Airway epithelial cell (primary cell): ENCODE results near the genes ELL, FKBP8, SLC25A42, BORCS8 and MAU2.

DNA sequence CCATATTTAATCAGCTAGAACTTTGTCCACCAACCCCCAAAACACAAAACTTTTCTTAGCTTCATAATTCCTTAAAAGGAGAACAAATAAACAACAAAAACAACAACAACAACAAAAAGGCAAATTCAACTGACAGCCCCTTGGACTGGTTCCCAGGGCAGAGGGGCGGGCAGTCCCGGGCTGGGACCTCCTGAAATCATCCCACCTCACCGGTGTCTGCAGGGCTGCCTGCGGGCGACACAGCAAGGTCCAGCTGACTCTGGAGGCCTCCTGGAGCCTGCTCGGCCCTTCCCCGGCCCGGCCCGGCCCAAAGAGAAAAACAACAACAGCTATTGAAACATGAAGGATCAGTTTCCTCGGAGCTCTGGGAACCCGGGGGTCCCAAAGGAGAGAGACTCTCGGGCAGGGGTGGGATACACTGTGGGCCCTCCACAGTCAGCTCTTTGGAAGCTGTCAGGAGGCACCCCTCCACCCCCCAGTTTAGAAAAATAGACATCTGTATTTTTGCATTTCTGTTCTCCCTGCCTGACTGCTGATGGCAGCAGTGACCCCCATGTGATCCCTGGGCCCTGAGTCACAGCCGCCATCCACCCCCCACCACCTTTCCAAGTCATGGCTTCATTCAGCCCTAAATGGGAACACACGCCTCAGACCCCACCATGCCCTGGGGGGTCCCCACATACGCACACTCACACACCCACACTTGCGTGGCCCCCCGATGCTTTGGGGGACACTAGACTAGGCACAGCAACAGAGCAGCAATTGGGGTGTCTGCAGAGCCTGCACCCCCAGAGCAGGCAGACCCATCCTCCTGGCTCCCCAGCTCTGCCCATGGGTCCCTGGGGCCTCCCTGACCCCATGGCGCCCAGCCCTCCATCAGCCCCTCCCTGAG is 5.2 kb upstream of the ISYNA1 start:
- RAMPAGE, long total RNA, result no peak

- RAMPAGE, long total RNA, result no peak
Observed at GRCh38 chr19:18458456-18458924, 20.6 kb upstream of the ISYNA1 start.

DNA sequence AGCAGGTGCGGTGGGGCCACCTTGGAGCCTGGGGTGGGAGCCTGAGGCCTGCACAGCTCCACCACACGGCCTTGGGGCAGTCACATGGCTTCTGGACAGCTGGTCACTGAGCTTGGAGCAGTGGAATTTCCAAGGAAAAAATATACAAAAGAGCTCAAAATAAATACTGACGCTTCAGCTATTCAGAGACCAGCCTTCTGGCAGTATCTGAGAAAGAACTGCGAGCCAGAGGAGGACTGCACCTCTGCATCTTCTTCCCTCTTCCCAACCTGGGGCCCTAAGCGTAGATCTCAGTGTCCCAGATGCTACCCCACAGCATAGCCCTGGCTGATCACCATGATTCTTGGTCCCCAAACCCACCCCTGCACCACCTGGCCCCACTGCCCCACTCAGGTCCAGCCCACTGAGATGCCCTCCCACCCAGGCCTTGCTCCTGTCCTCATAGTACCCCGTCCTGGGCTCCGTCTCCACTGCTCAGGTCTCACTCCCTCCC is 35.6 kb upstream of the ISYNA1 start:
- RAMPAGE, long total RNA, result no peak

- RAMPAGE, long total RNA, result no peak
Observed at GRCh38 chr19:18495877-18496870, 25.7 kb downstream of the ELL start.

DNA sequence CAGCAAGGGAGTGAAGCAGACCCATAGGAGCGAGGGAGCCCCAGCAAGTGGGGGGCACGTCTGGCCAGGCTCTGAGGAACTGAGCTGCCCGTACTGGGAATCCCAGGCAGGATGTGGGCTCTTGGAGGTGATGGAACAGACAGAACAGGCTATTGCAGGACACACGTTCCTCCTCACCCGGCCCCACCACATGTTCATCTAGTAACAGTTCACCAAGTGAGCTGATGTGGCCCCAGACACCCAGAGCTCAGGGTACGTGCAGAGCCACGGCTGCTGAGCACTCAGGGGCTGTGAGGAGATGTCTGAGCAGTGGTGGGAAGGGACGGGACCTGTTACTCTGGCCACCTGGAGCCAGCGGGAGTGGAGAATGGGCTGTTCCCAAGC is 18.5 kb downstream of the ELL start:
- RAMPAGE, long total RNA, result no peak

DNA sequence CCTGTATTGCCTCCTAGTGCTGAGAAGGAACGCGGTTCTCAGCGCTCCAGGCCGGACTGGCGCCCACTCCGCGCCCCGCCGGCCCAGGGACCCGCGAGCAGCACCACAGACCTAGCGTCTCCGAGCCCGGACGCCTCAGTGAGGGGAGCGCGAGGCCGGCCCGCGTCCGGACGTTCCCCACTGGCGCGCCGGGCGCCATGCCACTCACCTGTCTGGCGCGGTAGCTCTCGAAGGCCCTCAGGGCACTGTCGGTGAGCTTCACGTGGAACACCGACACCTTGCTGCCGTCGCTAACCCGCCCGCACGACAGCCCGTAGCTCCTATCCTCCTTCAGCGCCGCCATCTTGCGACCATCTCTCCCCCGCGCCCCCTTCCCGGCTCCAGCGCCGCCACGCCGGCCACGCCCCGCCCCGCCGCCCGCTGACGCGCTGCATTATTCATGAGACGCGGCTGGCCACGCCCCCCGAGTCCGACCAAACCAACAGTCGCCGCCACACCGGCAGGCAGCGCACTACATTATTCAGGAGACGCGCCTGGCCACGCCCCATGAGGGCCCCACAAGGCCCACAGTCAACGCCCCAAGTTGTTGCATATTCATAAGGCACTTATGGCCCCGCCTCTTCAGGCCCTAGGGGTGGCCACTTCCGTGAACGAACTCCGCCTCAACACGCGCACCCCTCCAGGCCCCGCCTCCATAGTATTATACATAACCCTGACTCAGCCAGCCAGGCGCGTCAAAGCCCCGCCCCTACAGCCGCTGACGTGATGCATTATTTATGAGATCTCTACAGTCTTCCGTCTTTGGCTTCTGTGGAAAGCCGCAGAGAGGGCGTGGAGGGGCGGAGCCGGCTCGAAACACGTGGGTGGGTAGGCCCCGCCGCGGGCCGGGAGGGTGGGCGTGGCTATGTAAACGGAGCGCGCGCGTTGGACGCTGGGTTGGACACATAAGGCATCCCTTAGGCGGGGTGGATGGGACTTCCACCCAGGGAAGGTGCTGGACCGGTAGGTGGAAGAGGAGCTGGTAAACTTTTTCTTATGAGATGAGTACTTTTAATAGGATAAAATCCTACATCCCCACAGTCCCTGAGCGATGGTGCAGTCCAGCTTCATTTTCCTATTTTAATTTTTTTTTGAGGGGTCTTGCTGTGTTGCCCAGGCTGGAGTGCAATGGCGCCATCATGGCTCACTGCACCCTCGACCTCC is at the start of gene ELL:
Gene ELL, minus strand, starts transcription at position 358 of the 1,203 bp plus-strand sequence.
- RAMPAGE, long total RNA, result no peak

- RAMPAGE, long total RNA, result no peak
Observed at GRCh38 chr19:18537480-18537955, 5.9 kb downstream of the FKBP8 start.

DNA sequence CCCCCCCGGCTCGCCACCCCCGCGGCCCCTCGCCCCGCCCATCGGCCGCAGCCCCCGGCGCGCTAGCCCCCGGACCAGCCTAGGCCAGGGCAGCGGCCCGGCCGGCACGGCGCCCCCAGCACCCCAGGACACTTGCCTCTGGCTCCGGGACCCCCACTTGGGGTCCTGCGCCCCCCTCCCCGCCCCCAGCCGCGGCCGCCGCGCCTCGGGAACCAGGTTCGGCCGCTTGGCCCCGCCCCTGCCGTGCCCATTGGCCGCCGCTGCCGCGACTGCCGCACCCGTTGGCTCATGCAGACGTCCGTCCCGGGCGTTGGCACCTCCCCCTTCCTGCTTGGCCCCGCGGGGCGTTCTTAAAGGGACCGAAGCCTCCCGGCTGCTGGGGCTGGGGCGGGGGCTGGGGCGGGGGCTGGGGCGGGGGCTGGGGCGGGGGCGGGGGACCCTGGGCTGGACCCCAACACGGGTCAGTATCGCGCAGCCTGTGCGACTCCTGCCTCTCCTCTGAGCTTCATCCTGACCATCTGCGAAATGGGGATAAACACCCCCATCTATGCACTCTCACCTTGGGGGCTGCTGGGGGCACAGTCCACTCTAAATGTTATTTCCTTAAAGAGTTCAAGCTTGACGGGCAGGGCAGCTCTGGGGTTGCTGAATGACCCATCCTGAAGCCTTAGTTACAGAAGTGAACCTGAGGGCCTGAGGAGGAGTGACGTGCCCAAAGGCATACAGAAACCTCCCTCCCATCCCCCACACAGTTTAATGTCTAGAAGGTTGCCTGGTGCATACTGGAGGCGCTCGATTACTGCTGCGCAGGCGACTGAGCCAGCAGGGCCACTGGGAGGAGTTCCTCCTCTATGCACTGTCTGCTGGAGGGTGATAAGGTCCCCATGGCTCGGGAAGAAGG is at the start of gene FKBP8:
Gene FKBP8, minus strand, starts transcription at position 224 of the 901 bp plus-strand sequence.
- RAMPAGE, long total RNA, result start-site peak on the minus strand centred at position 202 of the sequence, 53 bp wide, 1,870 and 1,147 reads in 2 replicates

DNA sequence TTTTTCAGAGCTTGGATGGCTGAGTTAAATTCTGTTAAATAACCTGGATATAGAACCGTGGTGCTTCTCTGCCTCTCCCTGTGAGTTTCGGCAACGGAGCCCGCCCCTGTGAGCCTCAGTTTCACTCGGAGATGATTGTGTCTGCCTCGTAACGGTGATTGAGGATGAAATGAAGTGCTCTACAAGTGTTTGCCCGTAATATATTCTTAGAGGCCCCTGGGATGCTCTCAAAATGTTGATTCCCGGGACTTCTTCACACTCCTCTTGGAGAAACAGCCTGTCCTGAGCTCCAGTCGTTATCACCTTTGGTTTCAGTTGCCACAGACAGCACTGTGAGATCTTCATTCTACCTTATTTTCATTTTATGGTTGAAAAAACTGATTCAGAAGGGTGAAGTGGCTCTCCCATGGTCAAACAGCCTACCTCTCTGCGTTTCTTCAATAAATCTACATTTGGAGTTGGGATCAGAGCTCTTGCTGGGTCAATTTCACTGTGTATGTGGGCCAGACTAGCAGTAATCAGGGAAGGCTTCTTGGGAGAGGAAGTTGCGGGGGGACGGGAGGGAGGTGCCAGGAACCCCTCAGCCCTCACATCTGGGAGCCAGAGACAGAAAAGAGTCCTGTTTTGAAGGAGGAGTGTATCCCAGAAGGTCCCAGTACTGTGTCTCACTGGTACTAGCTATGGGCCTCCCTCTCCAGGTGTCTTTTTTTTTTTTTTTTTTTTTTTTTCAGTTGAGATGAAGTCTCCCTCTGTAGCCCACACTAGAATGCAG is 789 bp downstream of the KXD1 start:
- RAMPAGE, long total RNA, result no peak

- RAMPAGE, long total RNA, result no peak
Observed at GRCh38 chr19:18650424-18651183, 13.8 kb downstream of the KLHL26 start.

DNA sequence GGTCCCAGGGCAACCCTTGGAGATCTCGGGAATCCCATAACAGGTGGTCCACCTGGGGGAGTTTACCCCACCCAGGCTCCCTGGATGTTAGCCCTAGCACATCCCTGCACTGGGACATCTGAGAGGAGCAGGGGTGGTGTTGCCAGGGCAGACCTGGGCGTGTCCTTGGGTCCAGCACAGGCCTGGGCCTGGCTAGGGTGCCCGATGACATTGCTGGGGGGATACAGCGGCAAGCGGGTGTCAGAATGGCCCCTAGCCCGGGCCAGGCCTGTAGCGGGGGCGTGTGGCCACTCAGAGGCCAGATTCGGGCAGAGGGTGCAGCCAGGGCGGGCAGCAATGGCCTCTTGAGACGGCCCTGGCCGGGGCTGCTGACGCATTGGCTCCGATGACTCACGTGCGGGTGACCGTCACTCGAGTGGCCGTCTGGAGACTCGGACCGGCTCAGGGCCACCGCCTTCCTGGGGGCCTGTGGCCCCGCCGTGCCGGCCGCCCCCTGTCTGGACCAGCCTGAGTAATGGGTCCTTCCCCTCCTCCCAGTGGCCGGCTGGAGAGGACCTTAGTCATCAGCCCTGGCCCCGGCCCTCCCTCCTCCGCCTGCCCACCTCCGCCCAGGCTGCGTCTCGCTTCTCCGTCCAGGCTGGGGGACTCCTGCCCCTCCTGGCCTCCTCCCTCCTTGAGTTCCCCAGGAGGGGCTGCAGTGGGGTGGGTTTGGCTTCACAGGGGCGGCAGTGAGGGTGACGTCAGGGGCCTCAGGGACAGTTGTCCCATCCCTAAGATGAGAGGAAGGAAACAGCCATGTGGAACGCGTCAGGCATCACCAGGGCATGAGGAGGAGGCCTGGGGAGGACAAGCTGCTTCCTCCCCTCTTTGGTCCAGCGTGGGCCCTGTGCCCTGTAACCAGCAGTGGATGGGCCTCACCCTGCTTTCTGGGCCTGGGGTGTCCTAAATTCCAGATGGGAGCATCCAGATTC is 23.2 kb upstream of the CRTC1 start:
- RAMPAGE, long total RNA, result no peak

DNA sequence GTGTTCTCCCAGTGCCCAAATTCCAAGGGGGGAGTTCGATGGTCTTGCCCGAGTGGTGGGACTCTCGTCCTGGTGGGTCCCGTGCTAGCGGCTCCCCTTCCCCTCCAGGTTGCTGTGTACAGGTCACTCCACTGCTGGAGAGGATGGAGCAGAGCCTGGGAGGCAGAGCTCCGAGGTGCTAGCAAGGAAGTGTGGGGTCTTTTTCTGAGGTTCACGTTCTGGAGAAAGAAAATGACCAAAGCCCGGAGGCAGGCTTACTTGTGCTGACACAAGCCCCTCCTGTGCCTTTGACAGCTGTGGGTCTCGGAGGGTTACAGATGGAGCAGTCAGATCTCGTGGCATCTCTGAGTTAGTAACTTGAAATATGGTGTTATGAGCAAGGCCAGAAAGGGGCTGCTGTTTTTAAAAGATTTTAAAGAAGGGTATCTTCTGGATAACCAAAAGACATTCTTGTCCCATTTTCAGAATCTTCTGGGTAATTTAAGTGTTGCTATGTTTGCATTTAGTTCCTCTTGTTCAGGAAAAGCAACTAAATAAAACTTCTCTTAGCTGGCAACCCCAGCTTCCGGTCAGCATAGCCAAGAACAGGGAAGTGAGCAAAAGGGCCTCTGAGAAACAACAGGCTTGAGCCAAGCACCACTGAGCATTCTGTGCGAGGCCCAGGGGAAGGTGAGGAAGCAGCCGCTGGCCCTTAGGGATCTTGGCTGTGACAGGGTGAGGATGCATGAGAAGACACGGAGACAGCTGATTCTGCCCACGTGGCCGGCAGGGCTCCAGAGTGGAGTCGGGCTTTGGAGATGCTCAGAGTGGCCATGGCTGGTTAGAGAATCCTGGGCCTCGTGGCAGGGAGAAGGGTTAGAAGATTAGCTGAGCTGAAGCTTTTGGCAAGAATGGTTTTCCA is 16.9 kb downstream of the UPF1 start:
- RAMPAGE, long total RNA, result no peak

- RAMPAGE, long total RNA, result no peak
Observed at GRCh38 chr19:18866607-18867794, 29.0 kb downstream of the CERS1 start.

DNA sequence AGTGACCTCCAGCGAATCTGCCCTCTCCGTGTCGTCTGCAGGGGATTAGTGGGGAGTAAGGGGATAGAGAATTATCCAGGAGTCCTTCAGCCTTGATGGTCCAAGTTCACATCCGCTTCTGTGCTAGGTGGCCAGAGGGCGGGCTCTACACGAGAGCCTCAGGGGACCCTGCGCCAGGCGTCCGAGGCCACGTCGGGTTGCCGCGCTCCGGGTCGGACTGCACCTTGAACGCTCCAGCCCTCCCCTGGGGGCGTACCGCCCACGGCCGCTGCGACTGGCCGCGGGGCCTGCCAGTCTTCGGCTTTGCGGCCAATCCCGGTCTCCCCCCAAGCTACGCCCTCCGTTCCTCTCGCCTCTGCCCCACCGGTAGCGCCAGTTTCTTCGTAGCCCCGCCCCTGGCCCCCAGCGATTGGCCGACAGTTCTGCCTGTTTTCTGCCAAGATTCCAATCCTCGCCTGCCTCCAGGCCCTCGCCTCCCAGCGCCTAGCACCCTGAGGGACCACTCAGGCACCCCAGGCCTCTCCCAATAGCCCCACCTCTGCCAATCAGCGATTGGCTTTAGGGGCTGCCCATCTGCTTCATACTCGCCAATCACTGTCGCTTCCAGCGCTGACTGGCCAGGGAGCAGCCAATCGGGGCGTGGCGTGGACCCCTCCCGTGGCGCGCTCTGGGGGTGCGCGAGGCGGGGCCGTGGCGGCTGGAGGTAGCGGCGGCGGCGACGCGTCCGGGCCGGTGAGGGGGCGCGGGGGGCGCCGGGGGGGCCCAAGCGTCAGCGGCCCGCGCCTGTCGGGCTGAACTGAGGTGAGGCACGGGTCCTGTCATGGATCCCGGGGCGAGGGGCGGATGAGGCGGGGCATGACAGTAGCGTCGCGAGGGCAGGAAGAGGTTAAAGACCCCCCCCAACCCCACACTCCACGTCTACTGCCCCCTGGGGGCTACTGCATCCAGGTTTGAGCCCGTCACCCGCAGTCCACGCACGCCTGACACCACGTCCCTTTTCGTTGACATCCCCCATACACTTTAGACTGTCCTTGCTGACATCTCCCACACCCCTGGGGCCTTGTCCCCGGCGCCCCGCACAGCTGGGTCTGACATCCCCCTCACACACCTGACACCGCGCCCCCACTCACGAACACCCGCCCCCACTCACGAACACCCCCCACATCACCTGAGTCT is at the start of gene SLC25A42:
Gene SLC25A42, plus strand, starts transcription at position 680 of the 1,176 bp plus-strand sequence.
- RAMPAGE, long total RNA, result no peak

- RAMPAGE, long total RNA, result no peak
Observed at GRCh38 chr19:19112818-19113720, 25.2 kb downstream of the TMEM161A start.

DNA sequence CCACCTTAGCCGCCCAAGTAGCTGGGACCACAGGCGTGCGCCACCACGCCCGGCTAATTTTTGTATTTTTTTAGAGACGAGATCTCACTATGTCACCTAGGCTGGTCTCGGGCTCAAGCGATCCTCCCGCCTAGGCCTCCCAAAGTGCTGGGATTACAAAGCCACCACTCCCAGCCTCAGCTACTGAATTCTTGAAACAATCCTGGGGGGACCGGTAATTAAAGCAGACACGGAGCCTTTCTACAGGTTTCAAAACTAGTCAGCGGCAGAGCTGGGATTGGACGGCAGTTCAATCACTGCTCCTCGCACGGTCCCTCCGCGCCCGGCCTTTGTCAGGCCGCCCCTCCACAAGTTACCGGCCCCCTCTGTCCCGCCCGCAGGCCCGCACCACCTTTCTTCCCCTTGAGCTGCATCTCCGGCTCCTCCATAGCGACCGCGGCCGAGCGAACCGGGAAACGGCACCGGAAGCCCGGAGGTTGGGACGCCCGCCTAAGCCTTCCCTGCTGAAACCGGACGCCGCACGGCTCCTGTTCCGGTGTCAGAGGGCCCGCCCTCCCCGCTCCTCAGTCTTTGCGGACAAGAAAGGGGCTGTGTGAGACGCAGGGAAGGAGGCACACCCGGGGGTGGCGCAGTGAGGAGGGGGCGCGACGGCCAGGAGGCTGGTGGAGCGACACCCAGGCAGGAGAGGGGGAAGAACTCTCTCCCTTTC is at the start of gene BORCS8:
Gene BORCS8, minus strand, starts transcription at position 463 of the 709 bp plus-strand sequence.
- RAMPAGE, long total RNA, result start-site peak on the minus strand centred at position 454 of the sequence, 26 bp wide, 309 and 208 reads in 2 replicates

DNA sequence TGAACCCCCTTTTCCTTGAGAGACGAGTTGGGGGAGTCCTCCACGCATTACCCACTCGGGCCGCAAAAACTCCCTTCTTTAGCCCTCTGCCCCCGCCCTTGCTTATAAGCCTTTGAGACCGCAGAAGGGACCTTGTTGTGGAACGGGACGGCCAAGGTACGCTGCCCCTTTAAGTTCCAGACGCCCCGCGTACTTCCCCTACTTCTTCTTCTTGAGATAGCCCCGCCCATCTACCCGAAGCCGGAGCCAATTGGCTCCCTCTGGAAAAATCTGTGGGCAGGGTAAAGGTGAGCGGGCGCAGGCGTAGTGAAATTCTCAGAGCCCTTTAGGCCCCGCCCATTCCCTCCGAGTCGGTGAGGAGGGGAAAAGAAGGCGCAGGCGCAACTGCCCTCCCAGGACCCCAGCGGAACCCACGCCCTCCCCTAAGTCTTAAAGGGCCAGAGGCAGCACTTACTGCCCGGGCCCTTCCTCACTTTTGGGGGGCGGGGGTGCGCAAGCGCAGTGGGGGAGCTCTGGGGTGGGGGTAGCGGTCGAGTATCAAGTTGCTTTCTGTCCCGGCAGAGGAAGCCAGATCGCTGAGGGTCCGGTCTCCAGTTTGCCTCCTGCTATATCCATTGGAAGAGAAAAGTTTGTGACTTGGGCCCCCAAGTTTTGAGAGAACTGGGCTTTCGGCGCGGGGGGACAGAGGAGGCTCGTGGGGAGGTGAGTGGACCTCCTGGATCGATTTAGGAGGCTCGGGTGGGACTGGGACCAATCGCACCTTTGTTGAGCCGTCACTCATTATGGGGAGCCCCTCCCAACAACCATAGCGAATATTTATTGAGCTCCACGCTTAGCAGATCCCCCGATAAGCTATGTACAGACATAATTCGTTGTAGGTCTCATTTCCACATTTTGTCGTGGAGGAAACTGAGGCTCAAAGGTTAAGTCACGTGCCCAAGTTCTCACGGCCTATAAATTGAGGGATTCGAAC is 627 bp downstream of the RFXANK start:
- RAMPAGE, long total RNA, result start-site peak on the plus strand centred at position 533 of the sequence, 77 bp wide, 336 and 87 reads in 2 replicates

- RAMPAGE, long total RNA, result no peak
Observed at GRCh38 chr19:19261222-19262279, 1.1 kb downstream of the HAPLN4 start.

- RAMPAGE, long total RNA, result no peak
Observed at GRCh38 chr19:19320673-19321616, at the start of gene MAU2. Gene MAU2, plus strand, starts transcription at chr19:19320829.

DNA sequence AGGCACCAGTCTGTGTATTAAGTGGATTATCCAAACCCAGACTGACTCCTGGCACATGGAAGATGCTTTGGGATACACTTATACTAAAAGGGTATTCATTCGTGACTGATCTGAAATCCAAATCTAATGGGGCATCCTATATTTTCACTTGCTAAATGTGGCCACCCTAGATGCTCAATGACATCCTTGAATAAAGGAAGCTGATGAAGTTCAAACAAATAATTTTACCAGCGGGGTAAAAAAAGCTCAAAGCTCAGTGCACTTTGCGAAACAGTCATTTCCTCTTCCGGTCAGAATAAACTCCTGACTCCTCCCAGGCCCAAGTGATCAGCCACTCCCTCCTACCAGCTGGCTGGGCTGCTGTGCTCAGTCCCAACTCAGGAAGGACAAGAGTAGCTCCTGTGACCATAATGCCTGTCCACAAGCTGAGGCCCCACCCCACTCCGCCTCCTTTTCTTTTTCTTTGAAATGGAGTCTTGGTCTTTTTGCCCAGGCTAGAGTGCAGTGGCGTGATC is 32.5 kb upstream of the GATAD2A start:
- RAMPAGE, long total RNA, result no peak